ENCODE measurements around a stretch of chr7.

GRCh38 chr7:4706444-4707007, 24.4 kb downstream of the FOXK1 start:
- PRO-cap, result no peak

DNA sequence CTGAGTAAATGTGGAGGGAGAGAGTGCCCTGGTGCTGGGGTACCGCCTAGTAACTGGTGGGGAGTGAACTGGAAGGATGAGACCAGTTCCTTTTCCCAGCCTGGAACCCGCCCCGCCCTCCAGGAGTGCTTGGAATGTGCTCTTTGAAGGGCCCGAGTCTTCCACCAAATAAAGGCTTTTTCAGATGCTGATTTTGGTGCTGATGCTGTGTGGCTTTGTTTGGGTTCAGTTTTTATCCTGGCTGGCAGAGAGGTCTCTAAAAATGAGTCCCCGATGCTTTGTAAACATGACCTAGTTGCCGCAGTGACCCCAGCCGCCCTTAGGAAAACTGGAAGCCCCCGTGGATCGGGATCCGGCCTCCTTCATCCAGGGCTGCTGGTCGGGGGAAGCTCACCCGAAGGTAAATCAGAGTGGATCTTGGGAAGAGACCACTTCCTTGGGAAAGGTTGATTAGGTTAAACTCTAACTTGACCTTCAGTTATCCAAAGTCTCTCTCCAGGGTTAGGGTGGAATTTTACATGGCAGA, 26.0 kb downstream of the FOXK1 start:
- PRO-cap, result no peak

DNA sequence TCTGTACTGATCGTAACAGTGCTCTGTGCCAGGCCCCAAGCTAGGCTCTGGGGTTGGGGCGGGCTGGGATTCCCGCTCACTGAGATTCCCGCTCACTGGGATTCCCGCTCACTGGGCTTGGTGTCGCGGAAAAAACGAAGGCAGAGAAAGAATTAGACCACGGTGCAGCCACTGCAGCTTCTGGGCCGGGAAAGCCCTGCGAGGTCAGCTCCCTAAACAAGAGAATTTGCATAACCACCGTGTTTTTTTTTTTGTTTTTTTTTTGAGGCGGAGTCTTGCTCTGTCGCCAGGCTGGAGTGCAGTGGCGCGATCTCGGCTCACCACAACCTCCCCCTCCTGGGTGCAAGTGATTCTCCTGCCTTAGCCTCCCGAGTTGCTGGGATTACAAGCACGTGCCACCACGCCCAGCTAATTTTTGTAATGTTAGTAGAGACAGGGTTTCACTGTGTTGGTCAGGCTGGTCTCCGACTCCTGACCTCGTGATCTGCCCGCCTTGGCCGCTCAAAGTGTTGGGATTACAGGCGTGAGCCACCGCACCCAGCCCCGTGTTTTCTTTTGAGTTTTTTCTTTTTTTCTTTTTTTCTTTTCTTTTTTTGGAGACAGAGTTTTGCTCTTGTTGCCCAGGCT, 31.3 kb downstream of the FOXK1 start:
- PRO-cap, result no peak

DNA sequence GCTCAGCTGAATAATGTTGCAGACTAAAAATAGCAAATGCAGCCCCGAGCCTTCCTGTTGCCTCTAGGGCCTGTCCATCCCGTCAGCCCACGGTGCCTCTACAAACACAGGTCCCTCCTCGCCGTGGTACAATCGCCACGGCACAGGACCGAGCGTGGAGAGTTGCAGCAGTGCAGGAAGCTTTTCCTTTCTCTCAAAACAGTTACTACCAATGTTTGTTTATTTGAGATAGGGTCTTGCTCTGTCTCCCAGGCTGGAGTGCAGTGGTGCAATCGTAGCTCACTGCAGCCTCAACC, 41.3 kb downstream of the FOXK1 start:
- PRO-cap, result no peak

DNA sequence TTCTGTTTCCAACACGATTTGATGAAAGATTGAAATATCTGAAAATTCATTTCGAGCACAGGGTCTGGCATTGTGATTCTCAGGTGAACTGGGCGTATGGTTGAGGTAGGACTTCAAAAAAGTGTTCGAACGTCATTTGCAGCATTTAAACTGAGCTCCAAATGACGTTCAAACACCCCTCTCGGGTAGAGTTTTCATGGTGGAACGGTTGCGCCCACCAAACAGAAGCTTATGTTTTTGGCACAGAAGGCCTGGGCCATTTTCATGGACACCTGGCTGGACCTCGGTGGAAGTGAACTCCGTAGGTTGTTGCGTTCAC, 17.0 kb upstream of the AP5Z1 start:
- PRO-cap, result no peak

- PRO-cap, result no peak
Measured at GRCh38 chr7:4765099-4765576, 10.3 kb upstream of the AP5Z1 start.

GRCh38 chr7:5226866-5227578, 37.0 kb downstream of the WIPI2 start:
- PRO-cap, result no peak

DNA sequence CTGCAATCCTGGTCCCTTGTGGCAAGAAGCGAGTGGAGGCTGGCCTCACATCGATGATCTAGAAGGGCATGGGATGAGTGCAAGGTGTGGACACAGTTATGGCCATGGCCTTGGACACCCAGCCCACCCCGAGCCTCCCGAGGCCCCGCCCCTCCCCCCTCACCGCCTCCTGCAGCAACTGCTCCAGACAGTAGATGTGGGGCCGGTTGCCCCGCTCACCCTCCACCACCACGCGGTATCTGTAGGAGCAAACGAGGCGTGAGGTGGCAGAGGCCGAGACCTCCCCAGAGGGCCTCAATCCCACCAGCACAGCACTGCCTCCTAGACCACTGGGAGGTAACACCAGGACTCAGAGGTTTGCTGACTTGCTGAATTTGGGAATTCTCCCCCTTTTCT, 37.6 kb downstream of the SLC29A4 start:
- PRO-cap, result no peak

DNA sequence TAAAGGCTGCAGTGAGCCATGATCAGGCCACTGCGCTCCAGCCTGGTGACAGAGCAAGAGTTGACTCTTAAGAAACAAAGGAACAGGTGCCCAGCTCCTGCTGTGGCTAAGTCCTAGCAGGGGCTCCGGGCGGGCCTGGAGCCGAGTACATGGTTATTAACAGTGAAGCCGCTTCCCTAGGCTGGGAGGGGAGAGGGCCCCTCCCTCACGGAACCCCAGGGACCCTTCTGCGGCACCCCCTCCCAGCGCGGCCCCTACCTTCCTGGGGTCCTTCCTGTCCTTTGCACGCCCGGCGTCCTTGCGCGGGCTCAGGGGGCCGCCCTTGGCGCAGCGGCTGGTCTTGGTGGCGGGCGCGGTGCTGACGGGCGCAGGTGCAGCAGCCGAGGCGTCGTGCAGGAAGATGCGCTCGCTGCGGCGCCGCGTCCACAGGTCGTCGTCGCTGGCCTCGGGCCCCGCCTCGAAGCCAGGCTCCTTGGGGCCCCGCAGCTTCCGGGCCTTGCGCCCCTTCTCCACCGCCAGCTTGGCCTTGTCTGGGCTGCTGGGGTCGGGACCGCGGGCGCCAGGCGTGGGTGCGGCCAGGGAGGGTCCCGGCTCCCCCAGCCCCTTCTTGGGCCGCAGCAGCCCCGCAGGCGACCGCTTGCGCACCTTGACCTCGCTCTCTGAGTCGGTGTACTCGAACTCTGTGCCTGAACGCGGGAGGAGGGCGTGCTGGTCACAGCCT, 49.8 kb downstream of the SLC29A4 start:
- PRO-cap, result no peak

- PRO-cap, result no peak
Measured at GRCh38 chr7:5526949-5527178, 3.5 kb downstream of the ACTB start.

DNA sequence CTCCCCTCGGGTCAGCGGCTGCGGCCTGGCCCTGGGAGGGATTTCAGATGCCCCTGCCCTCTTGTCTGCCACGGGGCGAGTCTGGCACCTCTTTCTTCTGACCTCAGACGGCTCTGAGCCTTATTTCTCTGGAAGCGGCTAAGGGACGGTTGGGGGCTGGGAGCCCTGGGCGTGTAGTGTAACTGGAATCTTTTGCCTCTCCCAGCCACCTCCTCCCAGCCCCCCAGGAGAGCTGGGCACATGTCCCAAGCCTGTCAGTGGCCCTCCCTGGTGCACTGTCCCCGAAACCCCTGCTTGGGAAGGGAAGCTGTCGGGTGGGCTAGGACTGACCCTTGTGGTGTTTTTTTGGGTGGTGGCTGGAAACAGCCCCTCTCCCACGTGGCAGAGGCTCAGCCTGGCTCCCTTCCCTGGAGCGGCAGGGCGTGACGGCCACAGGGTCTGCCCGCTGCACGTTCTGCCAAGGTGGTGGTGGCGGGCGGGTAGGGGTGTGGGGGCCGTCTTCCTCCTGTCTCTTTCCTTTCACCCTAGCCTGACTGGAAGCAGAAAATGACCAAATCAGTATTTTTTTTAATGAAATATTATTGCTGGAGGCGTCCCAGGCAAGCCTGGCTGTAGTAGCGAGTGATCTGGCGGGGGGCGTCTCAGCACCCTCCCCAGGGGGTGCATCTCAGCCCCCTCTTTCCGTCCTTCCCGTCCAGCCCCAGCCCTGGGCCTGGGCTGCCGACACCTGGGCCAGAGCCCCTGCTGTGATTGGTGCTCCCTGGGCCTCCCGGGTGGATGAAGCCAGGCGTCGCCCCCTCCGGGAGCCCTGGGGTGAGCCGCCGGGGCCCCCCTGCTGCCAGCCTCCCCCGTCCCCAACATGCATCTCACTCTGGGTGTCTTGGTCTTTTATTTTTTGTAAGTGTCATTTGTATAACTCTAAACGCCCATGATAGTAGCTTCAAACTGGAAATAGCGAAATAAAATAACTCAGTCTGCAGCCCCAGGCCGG, 13.3 kb downstream of the FSCN1 start:
- PRO-cap, result no peak

DNA sequence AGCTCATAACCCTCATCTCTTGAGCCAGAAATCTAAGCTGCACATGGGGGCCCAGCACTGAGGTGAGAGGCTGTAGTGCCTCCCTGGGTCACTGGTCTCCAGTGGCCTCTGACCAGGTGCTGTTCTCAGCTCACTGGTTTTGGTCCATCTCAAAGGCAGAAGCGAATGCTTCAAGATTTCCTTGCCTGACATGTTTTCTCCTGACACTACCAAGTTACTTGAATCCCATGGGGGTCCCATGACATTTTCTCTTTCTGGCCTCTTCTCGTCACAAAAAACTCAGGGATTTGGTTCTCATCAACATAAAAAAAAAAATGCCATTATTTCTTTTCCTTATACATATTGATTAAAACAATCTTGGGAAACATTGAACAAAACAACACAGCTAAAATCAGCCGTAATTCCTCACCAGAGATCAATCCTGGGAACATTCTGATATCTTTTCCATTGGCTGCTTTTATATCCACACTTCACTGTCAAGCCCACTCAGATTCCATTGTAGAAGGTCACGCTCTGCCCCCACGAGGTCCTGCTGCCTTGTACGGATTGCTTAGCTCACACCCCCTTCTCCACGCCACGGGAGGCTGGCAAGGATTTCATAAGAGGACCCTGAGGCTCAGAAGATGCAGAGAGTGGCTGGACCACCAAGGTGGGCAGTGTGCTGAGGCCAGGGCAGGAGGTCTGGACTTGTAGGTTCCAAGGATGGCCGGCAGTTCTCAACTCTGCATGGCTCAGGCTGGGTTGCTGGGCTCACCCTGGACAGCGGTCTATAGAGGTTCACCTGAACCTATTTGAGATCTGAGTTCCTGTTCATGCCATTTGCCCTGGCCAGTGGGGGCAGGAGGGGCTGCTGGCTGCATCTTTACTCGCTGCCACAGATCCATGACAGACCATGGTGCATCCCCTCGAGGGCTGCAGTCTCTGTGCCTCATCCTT, 39.0 kb downstream of the FSCN1 start:
- PRO-cap, result no peak

- PRO-cap, result no peak
Measured at GRCh38 chr7:5633279-5633978, 40.8 kb downstream of the FSCN1 start.

- PRO-cap, result no peak
Measured at GRCh38 chr7:5636285-5637521, 44.1 kb downstream of the FSCN1 start.

GRCh38 chr7:5670012-5671230, 77.8 kb downstream of the FSCN1 start:
- PRO-cap, result no peak

DNA sequence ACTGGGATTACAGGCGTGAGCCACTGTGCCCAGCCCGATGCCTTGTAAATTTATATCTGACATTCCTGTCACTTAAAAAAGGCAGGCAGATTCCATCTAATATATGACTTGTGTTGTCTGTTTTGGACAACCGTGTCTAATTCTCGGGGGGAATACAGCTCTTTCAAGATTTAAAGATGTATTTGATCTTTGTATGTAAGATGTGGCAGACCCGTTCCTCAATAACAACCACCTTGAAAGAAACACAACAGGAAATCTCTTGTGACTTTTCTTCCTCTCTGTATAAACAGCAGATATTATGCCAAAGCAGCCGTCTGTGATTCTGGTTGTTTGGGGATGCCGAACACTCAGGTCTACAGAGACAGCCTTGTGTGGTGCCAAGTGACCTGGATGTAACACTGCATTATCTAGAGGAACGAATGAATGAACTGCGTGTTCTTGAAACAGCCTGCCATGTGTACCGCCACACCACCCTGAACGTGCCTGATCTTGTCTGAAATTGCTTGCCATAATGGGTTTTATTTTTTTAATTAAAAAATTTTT, 46.2 kb upstream of the OCM start:
- PRO-cap, result no peak

DNA sequence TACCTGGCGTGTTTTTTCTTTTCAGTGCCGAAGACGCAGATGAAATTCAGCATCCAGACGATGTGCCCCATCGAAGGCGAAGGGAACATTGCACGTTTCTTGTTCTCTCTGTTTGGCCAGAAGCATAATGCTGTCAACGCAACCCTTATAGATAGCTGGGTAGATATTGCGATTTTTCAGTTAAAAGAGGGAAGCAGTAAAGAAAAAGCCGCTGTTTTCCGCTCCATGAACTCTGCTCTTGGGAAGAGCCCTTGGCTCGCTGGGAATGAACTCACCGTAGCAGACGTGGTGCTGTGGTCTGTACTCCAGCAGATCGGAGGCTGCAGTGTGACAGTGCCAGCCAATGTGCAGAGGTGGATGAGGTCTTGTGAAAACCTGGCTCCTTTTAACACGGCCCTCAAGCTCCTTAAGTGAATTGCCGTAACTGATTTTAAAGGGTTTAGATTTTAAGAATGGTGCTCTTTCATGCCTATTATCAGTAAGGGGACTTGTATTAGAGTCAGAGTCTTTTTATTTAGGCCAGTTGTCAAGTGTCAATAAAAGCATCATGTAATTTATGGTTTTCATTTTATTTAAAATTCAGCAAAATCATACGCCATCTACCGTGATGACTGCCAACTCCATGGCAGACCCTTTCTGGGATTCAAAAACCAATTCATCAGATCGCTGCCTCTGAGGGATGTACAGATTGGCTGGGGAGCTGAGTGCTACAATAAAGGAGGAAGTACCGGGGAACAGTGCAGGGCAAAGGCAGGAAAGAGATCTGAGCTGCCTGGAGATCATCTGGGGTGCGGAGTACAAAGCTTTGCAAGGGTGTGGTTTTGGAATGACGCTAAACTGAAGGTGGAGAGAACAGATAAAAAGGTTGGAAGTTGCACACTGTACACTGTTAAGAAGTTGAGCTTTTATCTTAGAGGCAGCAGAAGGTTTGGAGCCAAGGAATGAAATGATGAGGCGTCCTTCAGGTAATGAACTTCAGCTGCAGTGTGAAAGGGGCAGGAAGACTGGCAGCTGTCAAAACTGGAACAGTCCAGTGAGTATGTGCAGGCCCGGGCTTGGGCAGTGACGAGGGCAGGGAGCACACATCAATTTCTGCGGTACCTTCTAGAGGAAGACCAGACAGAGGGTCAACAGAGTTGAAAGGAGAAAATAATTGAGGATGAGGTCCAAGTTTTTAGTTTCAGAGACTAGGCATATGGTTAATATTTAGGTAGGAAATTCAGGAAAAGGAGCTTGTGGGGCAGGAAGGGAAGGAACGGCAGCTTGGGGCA, 7.5 kb upstream of the ANKRD61 start:
- PRO-cap, result no peak

GRCh38 chr7:6055345-6055734, 3.6 kb downstream of the EIF2AK1 start:
- PRO-cap, result no peak

DNA sequence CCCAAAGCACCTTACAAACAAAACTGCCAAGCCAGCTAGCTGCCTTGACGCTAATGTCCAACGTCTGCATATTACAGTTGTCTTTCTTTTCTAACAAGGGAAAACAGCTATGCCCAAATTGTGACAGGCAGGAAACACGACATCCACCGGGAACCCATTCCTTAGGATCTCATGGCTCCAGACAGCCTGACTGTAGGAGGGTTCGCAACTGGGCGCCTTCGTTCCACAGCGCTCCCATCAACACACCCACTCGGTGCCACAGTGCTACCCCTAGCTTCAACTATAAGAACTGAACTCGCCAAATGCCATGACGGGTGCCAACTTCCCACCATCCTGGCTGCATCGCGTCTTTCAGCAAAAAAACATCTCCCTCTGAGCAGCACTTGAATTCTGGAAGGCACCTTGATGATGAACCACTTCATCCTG, 1.5 kb downstream of the CYTH3 start:
- PRO-cap, result no peak

DNA sequence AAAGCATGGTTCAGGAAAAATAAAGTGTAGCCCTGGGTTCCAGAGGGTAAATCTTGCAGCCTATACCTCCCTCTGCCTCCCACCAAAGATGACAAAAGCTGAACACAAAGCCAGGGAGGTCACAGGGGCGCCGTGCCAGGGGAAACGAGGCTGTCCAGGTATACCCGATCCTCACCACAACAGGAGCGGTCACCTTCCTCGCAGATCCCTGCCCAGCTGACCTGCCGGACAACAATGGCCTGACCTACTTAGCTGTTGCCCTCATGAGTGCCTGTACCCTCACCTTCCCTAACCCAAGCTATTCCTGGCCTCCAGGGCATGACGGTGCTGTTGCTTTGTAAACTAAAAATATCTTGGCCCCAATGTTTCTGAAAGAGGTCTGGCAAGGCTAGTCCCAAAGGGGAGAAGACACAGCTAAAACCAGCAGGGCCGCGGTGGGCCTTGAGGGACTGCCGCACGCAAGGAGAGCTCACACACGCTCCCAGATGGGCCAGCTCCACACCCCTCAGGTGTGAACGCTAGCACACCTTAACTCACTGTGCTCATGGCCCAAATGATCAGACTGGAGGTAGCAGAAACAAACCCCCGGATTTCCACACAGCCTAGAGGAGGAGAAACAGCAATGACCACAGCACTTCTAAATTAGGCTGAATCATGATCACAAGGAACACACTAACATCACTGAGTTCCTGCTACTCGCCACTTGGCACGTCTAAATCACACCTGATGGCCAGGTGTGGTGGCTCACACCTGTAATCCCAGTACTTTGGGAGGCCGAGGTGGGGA, 10.1 kb downstream of the FAM220A start:
- PRO-cap, result no peak

All from SUDHL5 (cell line).